H4 (cell line): ENCODE data around the genes CLPTM1L and IRX4.

DNA sequence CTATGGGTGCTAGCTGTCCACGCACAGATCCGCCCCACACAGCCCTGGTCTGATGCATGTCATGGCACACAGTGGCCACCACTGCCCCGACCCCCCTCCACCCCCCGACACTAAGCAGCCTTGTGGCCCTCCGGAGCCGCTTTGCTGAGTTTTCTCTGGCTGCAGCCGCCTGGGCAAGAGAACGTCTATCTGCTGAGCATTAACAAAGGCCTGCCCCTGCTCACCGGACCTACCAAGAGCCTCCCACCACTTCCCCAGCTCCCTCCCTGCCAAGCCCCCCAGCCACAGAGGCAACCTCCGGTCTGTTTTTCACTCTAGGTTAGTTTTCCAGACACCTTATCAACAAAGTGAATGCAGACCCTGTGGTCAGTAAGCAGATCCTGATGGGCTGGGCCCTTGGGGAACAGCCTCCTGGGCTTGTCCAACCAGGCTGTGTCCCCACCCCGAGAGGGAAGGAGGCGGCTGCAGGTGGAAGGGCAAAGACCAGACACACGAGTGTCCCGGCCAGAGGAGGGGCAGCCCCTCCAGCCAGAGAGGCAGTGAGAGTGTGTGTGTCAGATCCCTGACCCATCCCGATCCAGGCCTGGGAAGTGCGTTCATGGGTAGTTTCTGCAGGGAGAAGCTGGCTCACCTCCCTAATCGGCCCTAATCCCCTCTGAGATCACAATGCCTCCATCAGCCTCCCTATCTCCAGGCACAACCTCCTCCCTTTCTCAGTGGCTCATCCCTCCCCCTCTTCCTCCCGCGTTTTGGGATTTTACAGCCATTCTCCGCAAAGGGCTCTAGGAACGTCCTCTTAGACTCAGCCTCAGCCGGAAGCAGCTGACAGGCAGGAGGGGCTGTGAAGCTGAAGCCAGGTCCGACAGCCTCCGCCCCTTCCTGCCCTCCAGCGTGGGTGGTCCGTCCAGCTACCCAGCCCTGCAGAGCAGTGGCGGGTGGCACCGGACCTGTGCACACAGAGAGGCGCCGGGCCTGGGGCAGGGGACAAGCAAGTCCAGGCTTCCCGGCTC lies 9.9 kb downstream of the SLC12A7 start:
- RAMPAGE, long total RNA: no peak

DNA sequence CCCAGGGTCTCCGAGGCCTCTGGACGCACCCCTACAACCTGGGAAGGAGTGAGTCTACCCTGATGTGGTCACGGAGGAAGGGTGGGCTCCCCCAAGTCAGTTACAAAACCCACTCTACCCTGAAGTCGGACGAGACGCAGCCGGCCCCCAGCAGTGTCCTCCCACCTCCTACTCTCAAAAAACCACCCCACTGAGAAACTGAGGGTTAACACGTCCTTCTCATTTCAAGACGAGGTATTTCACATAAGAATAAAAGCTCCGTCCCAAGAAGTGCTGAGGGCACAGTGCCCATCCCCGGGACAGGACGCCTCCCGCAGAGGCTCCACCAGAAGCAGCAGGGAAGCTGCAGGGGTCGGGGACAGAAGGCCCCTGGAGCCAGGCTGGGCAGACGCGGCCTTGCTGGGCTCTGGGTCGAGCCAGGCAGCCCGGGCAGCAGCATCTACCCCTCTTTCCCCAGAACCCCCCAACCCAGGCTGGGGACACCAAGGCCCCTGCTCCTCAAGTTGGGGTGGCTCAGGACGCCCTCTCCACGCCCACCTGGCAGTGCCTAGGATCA lies 2.6 kb downstream of the SLC12A7 start:
- RAMPAGE, long total RNA: no peak

DNA sequence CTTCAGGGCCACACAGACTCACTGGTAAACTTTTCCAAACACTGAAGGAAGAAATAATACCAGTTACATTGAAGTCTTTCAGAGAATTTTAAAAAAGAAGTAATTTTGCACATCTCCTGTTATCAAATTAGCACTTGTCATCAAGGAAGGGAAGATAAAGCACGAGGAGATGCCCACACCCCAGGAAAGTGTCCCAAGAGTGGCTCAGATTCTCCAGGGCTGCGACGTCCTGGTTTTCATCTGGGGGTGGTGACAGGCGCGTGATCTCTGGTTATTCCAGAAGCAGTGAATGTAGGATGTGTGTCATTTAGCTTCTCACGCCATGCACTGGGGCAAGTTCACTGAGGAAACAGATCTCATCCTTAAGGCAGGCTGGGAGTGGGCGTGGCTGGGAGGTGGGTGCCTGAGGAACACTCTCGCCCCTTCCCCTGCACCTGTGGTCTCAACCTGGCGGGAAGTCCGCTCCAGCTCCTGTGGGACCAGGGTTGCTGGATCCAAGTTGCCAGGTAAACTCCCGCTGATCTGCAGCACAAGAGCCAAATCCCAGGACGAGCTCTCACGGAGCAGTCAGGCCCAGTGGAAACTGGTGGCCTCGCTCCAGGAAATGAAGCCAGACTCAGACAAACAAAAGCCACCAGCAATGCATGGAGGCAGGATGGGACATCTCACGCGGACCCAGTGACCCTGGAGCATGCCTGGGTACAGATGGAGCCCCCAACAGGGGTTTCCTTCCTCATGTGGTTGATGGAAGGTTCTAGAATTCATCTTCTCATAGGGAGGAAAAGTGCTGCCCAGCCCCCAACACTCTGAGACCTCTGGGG lies 16.1 kb upstream of the SLC12A7 start:
- RAMPAGE, long total RNA: no peak

GRCh38 chr5:1153286-1153929 lies 41.5 kb upstream of the SLC12A7 start:
- RAMPAGE, long total RNA: no peak

DNA sequence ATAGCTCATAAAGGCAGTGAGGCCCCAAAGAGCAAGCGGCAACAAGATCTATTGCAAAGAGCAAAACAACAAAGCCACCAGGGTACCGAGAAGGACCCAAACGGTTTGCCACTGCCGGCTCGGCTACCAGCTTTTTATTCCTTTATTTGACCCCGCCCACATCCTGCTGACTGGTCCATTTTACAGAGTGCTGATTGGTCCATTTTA lies 28.5 kb upstream of the SLC6A19 start:
- RAMPAGE, long total RNA: no peak

DNA sequence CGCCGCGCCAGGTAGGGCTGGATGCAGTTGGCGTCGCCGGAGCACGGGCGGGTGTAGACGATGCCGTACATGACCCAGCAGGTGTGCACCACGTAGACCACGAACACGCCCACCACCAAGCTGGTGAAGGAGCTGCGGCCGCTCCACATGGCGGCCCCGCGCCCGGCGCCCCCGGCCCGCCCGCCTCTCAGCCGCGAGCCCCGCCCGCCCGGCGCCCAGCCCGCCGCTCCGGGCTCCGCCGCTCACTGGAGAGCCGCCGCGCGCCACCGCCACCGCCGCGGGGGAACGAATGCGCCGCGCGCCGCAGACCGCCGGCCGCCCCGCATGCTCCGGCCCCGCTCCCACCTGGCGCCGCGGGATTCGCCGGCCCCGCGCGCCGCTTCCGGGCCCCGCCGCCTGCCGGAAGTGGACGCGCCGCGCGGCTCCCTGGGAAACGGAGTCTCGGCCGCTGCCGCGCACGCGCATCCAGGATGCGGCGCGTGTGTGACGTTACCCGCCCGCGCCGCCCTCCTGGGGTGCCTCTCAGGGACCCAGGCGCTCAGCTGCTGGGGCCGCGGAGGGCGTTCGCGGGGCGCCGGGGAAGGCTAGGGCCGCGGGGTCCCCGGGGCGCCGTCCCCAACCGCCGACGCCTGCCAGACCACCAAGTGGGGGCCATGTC lies at the start of gene CLPTM1L:
TSS of gene CLPTM1L (minus strand) at position 407 of the 658 bp plus-strand sequence.
- RAMPAGE, long total RNA: no peak

DNA sequence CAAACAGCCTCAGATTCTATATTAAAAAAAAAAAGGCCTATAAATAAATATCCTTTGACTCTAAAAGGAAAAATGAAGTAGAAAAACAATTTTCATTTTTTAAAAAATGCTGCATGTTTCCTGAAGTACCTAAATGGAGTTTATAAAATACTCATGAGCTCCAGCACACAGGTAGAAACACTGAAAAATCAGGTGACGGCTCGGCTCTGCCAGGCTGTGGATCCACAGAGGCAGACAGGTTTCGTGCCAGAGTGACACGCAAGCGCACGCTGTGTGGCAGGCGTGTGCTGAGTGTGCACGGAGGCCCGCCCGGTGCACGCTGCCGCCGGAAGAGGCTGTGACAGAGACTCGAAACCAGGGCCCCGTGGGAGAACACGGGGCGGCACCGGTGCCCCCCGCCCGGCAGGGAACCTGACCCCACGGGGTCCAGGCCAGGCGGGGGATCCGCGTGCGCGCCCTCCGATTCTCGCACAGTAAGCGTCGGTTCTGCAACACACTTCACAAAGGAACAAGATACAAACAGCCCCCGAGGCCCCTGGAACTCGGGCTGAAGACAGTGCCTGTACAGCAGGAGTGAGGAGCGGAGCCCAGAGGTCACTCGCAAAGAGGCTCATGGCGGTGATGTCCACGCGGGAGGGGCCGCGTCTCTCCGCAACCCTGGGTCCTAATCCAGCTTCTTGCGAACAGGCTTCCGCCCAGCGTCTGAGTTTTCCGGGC lies 17.9 kb upstream of the SLC6A3 start:
- RAMPAGE, long total RNA: no peak

DNA sequence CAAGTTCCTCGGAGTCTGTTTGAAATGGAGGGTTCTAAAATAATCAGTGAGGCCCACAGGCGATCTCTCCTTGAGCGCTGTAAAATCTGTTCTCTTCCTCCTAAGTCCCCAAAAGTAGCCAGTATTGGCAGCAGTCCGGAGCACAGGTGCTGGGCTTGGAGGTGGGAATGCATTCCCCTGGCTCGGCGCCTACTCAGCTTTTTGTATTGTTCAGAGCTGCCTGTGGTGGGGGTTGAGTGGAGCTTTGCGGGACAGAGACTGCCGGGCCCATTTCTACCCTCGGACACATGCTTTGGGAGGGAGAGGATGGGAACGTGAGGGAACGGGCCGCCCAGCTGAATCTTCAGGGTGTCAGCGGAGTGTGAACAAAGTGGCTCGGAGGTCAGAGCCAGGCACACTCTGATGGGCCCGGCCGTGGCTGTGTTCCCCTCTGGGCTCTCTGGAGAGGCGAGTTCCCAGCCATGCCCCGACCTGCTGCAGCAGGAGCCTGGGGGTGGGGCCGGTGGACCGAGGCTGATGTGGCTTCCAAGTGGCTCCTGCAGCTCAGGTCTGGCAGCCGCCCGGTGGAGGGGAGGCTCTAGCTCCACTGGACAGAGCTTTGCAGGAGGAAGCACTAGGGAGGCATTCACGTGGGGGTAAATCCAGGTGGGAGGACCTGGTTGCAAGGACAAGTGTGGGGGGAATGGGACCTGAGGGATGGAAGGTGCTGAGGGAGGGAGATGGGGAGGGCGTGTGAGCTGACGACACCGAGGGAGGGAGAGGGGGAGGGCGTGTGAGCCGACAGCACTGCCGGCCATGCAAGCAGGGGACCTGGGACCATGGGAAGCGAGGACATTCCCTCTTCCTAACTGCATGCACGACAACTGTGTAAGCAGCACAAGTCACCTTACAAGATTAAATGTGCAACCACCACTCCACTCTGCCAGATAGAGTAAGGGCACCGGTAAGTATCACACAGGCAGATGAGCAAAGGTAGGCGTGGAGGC lies 31.1 kb upstream of the SLC6A3 start:
- RAMPAGE, long total RNA: no peak

GRCh38 chr5:1633303-1633544 lies 109.5 kb upstream of the LPCAT1 start:
- RAMPAGE, long total RNA: no peak

- RAMPAGE, long total RNA: no peak
Observed at GRCh38 chr5:1781653-1781916, 18.1 kb downstream of the MRPL36 start.

- RAMPAGE, long total RNA: no peak
Observed at GRCh38 chr5:1792668-1793326, 6.8 kb downstream of the MRPL36 start.

DNA sequence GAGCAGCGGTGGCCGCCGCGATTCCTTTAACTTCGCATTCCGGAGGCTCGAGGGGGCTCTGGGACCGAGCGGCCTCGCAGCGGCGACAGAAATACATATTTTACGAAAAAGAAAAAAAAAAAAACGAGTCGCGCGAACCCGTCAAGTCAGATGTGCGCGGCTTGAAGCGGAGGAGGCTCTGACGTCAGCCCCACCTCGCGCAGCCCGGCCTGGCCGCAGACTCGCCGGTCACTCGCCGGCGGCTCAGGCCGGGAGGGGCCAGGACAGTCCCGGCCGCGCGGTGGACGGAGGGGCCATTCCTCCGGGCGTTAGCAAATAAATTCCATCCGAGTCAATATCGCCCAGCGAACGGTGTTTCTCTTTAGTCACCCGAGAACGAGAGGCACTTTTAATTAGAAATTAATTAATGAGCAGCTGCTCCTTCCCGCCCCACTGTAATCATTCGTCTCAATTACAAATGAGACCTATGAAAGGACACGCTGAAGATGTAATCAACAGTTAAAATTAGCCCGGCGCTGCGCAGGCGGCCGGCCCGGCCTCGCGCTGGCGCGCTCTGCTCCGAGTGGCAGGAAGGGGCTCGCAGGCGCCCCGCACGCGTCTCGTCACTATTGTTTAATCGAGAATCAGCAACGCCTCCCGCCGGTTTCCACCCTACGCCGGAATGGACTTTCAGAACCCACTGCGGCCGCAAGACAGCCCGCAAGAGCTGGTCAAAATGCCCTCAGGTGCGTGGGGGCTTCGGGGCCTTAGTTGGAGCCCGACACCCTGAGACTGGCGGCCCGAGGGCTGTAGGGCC lies at the start of gene IRX4:
TSS of gene IRX4 (minus strand) at position 104 of the 796 bp plus-strand sequence.
- RAMPAGE, long total RNA: no peak

DNA sequence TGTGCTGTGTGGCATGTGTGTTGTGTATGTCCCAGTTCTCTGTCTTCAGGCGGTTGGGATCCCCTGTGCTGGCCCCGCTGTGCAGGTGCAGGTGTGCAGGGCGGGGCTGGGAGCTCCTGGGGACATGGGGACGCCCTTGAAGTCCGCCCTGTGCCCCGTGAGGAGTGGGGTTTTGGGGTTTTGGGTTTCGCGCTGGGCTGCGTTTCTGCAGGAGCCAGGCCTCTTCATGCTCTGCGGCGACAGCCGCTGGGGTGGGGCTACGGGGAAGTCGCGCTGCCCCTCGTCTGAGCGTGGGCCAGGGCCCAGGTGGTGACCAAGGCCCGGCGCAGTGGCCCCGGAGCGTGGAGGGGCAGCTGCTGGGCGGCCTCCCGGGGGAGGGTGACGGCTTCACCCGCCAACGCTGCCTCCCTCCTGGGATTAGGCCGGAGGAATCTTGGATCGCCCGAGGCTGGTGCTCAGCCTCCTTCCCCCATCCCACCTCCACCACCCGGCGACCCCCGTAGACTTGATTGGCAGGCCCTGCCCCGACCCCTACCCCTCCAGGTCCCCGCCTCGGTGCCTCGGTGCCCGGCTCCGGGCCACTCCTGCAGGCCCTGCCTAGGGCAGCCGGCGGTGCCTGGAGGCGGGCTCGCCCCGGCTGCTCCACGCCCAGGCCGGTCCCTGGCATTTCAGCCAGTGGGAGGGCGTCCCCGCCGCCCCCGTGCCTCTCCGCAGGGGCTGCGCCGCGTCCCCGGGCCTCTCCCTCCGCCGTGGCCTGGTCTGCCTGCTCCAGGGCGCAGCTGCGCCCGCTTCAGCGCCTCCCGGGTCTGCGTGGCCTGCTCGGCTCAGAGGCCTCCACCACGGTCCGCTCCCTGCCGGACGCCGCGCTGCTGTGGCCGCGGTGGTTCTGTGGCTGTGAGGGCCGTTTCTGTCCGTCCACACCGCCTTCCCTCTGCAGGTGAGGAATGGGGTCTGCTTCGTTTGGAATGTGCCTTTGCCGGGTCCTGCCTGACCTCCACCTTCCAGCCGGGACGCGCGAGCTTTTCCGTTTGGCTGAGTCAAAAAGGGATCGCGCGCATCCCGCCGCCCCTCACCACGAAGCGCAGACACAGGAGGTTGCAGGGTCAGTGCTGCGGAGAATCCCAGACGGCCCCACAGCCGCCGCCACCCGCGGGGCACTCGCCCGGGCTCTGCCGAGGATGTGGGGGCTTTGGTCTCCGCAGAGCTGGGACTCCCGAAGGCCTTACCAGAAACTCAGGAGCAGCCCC lies 48.2 kb upstream of the IRX4 start:
- RAMPAGE, long total RNA: no peak

GRCh38 chr5:3853434-3853840 lies 257.8 kb downstream of the IRX1 start:
- RAMPAGE, long total RNA: no peak

- RAMPAGE, long total RNA: no peak
Observed at GRCh38 chr5:5421888-5422512, 477 bp upstream of the ICE1 start.

- RAMPAGE, long total RNA: no peak
Observed at GRCh38 chr5:6372509-6373090, 5.7 kb downstream of the MED10 start.

DNA sequence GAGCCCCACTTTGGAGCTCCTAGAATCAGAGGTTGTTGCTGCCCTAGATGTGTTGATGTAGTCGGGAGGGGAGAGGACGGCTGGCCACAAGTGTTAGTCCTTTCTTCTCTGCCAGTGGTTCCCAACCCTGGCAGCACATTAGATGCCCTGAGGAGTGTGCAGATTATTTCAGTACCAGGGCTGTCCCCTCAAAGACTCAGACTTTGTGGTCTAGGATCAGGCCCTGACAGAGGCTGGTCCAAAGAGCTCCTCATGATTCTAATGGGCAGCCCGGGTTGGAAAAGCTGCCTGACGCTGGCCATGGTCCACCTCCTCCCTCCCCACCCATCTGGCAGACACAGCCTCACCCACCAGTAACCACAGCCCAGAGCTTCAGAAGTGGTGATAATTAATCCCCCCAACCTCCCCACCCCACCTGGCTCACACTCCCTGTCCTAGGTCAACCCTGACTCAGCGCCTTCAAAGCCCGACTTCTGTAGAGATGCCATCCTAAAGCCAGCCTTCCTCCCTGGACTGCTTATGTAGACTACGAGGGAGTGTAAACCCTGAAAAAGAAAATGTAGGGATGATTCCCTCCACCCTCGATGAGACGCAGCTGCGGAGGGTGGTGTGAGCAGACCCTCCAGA lies 6.9 kb downstream of the UBE2QL1 start:
- RAMPAGE, long total RNA: no peak

GRCh38 chr5:6599919-6600334 lies 32.9 kb downstream of the NSUN2 start:
- RAMPAGE, long total RNA: no peak

DNA sequence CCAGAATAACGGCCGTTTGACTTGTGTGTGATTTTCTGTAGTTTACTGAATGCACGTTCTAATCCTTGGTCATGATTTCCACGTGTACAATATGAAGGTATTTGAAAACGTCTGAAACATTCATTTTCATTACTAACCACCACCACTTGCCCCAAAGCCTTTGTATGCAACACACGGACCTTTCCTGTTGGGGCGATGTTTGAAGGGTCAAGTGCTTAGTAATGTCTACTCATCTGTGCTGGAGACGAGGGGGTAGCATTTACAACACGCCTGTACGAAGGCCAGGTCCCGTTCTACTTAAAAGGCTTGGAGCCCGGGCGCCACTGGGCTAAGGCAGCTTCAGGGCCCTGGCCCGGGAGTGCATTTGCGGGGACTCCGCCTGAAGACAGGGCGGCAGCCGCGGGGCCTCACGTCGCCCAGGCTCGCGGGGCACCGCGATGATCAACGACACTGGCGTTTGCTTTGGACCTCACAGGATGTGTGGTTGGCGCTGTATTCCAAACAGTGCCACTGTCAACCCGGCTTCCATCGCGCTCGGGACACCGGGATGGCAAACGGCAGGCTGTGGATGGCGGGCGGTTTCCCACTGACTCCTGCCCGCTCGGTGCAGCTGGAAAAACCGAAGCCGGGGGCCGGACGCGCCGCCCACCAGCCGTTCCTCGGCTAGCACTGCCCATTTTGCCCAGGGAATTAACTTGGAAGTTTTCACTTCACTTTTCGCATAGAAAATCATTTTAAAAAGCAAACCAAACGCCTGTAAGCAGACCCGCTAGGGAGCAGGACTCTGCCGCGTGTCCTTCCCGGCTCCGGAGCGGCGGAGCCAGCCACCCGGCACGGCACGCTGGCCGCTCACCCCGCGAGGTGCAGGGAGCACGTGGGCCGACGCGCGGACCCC lies 1.0 kb upstream of the TENT4A start:
- RAMPAGE, long total RNA: no peak

DNA sequence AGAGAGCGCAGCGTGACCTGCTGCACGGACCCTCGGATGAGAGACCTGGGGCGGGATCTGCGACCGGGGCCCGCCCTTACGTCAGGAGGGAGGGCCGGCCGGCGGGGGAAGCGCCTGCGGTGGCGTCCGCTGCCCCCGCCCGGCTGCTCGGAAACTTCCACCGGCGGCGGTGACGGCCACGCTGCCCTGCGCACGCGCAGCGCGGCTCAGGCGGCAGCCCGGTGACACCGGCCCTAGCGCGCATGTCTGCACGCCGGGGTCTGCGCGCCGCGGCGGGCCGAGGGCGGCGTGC lies 455 bp upstream of the TENT4A start:
- RAMPAGE, long total RNA: no peak